Esophagus squamous epithelium (tissue), 4 donors: Measurements from ENCODE around the genes FN1 and RPL37A.

- PRO-cap, result no peak
- RAMPAGE, long total RNA, 4 experiments, result no peak in any of the 4 experiments
These were observed 86.7 kb downstream of the VWC2L start for GRCh38 chr2:214497547-214497981.

- PRO-cap, result no peak
- RAMPAGE, long total RNA, 4 experiments, result no peak in any of the 4 experiments
These were observed 125.4 kb downstream of the BARD1 start for GRCh38 chr2:214683952-214684630.

- PRO-cap, result no peak
- RAMPAGE, long total RNA, 4 experiments, result no peak in any of the 4 experiments
These were observed 34.8 kb downstream of the ATIC start for GRCh38 chr2:215346681-215347033.

DNA sequence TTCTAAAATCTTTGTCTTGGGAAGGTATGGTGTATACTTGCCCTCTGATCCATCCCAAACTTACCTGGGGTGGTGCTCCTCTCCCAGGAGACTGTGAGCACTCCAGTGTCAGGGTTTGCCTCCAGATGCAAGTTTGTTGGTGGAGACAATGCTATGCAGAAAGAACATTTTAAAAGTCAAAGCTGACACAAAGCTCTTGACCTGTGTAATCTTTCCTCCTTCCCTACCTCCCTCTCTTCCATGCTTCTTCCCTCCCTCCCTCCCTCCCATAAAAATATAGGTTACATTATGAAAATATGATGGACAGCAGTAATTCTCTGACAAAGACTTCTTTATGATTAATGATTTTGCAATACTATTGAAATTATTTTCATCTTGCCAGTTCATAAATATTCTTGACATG lies 38.8 kb downstream of the FN1 start:
- PRO-cap, result no peak
- RAMPAGE, long total RNA, 4 experiments, result no peak in any of the 4 experiments

DNA sequence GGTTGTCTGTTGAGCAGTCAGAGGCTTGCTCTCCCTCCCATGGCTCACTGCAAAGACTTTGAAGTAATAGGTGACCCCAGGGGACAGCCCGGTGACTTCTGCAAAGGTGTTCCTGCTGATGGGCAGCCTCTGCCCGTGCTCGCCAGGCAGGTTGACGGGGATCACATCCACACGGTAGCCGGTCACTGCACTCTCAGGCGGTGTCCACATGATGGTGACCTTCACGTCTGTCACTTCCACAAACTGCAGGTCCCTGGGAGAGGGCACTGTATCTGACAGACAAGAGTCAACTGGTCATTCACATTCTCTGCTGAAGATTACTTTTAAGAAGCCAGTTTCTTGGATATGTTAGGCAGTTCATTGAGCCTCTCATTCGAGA lies 29.6 kb downstream of the FN1 start:
- PRO-cap, result no peak
- RAMPAGE, long total RNA, 4 experiments, result no peak in any of the 4 experiments

DNA sequence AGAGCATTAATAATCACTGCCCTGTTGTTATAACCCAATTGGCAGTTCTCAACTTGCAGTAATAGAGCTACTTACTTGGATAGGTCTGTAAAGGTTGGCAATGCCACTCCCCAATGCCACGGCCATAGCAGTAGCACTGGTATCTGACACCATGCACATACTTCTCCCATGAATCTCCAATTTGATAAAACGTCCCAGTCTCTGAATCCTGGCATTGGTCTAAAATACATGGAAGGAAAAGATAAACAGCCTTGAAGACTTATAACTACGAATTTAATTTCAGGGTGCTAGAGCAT lies 16.8 kb downstream of the FN1 start:
- PRO-cap, result no peak
- RAMPAGE, long total RNA, 4 experiments, result start-site peak on the minus strand in 1 of 4 experiments, centred at position 130 of the sequence, 62 reads per replicate

GRCh38 chr2:215428112-215428421 lies 7.8 kb downstream of the FN1 start:
- PRO-cap, result no peak
- RAMPAGE, long total RNA, 4 experiments, result no peak in any of the 4 experiments

- PRO-cap, result no peak
- RAMPAGE, long total RNA, 4 experiments, result no peak in any of the 4 experiments
These were observed 2.6 kb downstream of the FN1 start for GRCh38 chr2:215433197-215433661.

- PRO-cap, result bidirectional peak, plus-strand start at chr2:215436460, minus-strand start at chr2:215436068
- RAMPAGE, long total RNA, 4 experiments, result start-site peak on the minus strand in 4 of 4 experiments, at chr2:215435795-215436072 at its widest, 19 to 976 reads per replicate
These were observed at the start of gene FN1 for GRCh38 chr2:215435195-215436173. Gene FN1 (minus strand): TSS chr2:215436068.

- PRO-cap, result no peak
- RAMPAGE, long total RNA, 4 experiments, result no peak in any of the 4 experiments
These were observed 217.6 kb upstream of the FN1 start for GRCh38 chr2:215653413-215653878.

DNA sequence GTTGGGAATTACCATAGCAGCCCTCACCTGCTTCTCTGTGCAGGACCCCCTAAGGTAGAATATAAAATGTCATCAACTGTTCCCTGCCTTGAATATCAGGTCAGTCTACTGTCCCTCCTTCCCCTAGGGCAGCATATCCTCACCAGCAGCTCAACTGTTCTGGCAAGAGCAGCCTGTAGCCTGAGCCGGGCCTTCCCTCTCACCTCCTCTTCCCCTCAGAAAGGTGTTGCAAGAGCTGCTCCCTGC lies 184.9 kb downstream of the MREG start:
- PRO-cap, result no peak
- RAMPAGE, long total RNA, 4 experiments, result no peak in any of the 4 experiments

- PRO-cap, result unidirectional peak, plus-strand start at chr2:216125122
- RAMPAGE, long total RNA, 4 experiments, result no peak in any of the 4 experiments
These were observed 15.8 kb downstream of the XRCC5 start for GRCh38 chr2:216125045-216125250.

GRCh38 chr2:216134714-216135469 lies 25.7 kb downstream of the XRCC5 start:
- PRO-cap, result no peak
- RAMPAGE, long total RNA, 4 experiments, result no peak in any of the 4 experiments

GRCh38 chr2:216498580-216499670 lies at the start of gene RPL37A:
Gene RPL37A (plus strand): TSS chr2:216498844.
- PRO-cap, result bidirectional peak, plus-strand start at chr2:216498844, minus-strand start at chr2:216498789
- RAMPAGE, long total RNA, 4 experiments, result start-site peak on the plus strand in 4 of 4 experiments, at chr2:216498823-216499361 at its widest, 171 to 11,909 reads per replicate

GRCh38 chr2:216507498-216508398 lies 9.1 kb downstream of the RPL37A start:
- PRO-cap, result no peak
- RAMPAGE, long total RNA, 4 experiments, result no peak in any of the 4 experiments

DNA sequence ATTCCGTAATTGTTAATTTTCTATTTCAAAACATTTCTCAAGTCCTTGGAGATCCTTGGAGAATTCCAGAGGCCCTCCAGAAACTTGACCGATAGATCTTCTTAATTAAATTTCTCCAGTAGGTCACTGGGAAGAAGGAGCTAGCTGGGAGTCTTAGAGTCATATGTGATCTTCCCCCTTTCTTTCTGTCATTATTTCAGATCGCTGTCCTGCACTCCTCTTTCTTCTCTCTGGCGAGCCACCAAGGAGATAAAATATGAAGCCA lies 19.9 kb upstream of the IGFBP5 start:
- PRO-cap, result unidirectional peak, plus-strand start at position 108 of the sequence; unidirectional peak, plus-strand start at position 191 of the sequence
- RAMPAGE, long total RNA, 4 experiments, result no peak in any of the 4 experiments

GRCh38 chr2:216871499-216871947 lies 11.7 kb upstream of the TNP1 start:
- PRO-cap, result no peak
- RAMPAGE, long total RNA, 4 experiments, result no peak in any of the 4 experiments

GRCh38 chr2:216880570-216881243 lies 20.8 kb upstream of the TNP1 start:
- PRO-cap, result no peak
- RAMPAGE, long total RNA, 4 experiments, result no peak in any of the 4 experiments

DNA sequence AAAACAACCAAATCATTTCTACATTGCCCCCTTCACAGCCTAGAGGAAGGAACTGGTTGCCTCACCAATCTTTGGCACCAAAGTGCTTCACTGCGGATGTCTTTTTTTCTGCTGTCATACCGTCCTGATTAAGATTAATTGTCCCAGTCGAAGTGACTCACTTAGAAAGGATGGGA lies 500.9 kb upstream of the TNP1 start:
- PRO-cap, result bidirectional peak, plus-strand start outside the sequence, minus-strand start at position 84 of the sequence
- RAMPAGE, long total RNA, 4 experiments, result no peak in any of the 4 experiments

- PRO-cap, result unidirectional peak, minus-strand start at chr2:217419407
- RAMPAGE, long total RNA, 4 experiments, result no peak in any of the 4 experiments
These were observed 559.3 kb upstream of the TNP1 start for GRCh38 chr2:217419129-217419690.